NALM6 (cell line): ENCODE measurements around a stretch of chr15.

DNA sequence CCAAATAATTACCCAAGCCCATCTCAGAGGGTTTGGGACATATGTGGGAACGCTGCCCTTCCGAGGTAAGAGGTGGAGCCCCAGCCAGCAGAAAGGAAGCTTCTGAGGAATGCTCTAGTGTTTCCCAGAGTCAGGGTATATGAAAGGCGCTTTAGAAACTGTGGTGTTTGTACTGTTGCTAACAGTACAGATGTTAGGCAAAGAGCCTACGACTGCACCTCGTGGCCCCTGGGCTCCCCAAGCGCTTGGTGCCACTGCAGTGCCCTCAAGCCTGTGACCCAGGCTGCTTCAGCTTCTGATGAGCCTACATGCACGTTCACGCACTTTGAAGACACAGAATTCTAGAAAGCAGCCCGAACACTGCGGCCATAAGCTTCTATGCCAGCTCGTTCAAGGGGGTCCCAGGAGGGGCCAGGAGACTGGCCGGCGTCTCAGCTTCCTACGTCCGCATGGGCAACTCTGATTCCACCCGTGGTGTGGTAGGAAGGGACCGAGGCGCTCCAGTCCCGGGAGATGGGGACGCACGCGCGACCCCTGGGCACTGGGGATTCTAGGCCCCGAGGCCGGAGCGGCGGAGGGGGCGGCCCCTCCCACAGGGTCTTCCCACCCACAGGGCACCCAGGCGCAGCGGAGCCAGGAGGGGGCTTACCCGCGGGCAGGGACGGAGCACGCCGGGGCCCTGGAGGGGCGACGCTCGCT, 722 bp downstream of the MYO5C start:
- PRO-cap, result unidirectional peak, plus-strand start at position 336 of the sequence; bidirectional peak, plus-strand start at position 627 of the sequence, minus-strand start at position 543 of the sequence

GRCh38 chr15:52310715-52311342, 15.2 kb upstream of the MYO5C start:
- PRO-cap, result no peak

DNA sequence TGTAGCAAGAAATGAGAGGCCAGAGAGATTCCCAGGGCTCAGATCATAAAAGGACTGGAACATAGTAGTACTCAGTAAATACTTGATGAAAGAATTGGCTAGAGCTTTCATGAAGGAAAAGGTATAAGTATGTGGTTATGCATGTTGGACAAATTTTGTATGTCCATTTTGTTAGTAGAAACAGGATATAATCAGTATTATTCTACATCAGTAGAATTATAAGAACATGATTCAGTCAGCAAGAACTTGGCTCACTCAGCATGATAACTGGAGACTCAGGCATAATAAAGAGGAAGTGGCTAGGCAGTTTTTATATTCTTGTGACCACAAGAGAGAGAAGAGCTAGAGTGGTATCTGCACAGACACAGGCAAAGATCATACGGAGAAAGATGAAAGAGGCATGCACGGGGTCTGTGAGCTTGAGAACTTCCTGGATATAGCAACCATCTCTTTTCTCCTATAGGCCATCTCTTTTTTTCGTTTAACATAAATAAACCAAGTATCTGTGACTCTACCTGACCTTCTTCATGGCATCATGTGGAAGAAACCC, 46.8 kb downstream of the MYO5A start:
- PRO-cap, result no peak

DNA sequence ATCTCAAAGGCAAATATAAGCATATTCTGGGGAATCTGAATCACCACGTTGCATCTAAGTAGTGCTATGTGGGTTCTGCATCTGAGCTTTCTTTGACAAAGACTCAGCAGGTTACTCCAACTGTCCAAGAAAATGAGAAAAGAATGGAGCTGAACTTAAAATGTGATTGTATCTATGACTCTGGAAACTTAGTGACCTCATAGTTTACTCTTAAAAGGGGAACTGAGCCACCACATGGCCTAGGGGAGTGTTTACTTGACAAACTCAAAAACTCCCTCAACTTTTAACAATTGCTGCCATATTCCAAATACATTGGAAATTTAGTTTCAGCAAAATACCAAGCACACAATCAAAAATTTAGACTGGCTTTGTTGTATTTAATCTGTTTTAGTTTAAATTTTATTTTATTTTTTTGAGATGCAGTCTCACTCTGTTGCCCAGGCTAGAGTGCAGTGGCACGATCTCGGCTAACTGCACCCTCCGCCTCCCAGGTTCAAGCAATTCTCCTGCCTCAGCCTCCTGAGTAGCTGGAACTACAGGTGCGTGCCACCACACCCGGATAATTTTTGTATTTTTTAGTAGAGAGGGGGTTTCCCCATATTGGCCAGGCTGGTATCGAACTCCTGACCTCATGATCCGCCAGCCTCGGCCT, 3.2 kb downstream of the ARPP19 start:
- PRO-cap, result no peak

- PRO-cap, result no peak
Measured at GRCh38 chr15:52602217-52602858, 33.5 kb upstream of the ARPP19 start.

- PRO-cap, result unidirectional peak, plus-strand start at chr15:52678001
Measured at GRCh38 chr15:52677964-52678107, 1.4 kb downstream of the ATOSA start.

DNA sequence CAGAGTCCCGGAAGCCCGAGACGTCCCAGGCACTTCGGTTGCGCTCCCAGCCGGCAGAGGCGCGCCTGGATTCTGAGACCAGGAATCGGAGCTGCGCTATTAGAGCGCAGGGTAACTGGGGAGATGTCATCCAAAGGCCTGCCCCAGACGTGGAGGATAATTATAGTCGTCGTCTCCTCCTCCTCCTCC, 289 bp upstream of the ATOSA start:
- PRO-cap, result no peak

- PRO-cap, result no peak
Measured at GRCh38 chr15:52679772-52679995, 496 bp upstream of the ATOSA start.

- PRO-cap, result no peak
Measured at GRCh38 chr15:52788600-52789775, 1.1 kb downstream of the ONECUT1 start.

- PRO-cap, result no peak
Measured at GRCh38 chr15:52799842-52800350, 9.8 kb upstream of the ONECUT1 start.

DNA sequence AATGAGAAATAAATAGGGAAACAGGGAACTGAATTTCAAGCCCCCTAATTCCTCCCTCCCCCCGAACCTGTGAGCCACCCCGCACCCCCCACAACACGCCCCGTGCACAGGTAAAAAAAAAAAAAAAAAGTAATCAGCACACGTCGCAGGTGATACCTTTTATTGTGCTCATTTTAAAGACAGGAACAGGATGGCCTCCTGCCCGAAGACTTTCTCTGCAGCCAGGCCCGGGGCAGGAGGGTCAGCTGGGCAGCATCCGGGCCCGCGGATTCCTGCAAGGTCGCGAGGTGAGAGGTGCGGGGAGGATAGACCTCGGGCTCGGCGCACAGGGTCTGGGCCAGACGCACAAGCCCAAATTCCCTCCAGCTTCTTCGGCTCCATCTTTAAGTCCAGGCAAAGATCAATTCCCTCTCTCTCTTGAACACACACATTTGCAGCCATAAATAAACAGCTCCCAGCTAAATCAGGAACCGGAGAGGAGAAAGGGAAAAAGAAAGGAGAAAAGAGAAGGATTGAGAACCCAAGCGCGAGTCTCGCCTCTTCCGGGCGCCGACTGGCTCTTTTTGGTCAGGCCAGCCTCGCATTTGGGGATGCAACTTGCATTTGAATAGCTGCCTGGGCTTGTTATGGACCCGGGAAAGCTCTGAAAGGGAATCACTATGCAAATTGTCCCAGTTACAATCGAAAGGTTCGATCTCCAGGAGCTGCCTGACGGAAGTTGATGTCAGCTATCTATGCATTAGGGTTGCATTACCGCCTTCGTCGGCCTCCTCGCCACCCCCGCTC, 14.4 kb upstream of the ONECUT1 start:
- PRO-cap, result no peak

DNA sequence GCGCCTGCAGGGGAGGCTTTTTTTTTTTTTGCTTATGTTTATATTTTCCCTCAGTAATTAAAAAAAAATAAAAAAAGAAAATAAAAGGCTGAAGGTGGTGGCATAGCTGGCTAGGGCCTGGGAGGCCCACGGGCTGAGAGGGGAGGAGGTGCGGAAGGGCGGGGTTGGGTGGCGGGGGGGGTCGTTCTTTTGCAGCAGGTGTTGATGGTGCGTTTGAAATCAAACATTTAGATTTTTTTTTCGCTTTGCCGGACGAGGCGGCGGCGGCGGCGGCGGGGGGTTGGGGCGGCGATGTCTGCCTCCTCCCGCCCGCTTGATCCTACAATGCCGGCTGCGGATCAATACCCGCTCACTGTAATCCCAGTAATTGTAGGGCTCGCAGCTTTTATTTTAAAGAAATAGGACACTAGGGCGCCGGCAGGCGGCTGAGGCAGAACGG, 15.0 kb upstream of the ONECUT1 start:
- PRO-cap, result no peak

DNA sequence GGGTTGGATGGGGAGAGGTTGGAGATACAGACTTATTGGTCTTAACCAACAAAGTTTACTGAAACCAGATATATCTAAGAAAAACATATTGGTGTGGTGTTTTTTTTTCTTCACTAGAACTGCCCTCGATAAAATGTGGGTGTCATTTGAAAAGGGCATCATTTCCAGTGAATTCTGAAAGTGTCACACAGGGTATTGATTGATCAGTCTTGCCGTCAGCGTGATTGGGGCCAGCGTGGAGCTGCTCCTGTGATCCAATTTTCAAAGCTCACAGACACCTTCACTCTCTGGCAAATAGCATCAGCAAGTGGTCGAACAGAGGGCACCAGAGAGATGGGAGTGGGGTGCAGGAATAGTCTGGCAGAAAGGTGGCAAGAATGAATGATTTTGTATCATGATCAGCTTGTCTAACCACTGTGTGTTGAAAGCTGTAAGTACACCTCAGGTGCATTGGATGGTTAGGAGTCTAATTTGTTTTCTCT, 242.7 kb upstream of the ONECUT1 start:
- PRO-cap, result no peak

DNA sequence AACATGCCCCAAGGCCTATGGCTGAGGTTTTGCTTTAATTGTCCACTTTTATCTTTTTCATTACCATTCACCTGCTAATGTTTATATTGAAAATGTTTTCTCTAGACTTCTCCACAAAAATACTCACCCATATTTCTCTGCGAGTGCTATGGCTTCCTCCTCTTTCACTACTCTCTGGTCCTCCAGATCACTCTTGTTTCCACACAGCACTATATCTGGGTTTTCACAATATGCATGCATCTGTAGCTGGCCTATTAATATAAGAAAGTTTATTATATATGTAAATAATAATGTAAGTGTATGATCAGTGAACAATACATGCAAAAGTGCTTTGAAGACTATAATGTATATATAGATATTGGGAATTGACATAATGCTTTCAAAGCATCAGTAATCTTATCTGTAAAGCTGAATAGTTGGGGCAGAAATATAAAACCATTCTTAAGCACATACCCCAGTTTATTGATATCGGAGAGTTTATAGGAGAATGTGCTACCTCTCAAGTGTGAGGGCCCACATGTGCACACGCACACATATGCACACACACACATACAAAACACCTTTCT, 27.1 kb upstream of the RSL24D1 start:
- PRO-cap, result no peak

DNA sequence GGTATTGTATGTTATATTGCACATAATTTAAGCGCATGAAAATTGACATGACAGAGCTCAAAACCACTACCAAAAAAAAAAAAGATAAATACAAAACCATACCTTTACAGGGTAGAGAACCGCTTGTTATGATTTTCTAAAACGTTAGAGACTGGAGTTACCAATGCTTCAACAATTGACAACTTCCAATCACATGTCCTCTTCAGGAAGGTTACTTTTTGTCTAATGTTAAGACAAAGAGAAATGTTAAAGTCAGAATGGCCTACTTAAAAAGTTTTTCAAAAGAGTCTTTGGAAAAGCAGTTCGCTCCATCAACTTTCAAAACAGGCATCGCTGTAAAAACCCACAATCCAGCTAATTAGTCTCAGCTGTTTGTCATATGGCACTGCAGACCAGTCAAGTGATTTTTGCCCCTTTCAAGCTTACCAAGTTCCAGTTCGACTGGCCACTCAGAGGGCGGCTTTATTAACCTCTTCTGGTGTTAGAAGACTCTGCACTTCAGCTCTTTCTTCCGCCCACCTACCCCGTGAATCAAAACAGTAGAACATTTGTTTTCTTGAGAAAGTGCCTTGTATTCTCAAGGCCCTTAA, 19.5 kb downstream of the RAB27A start:
- PRO-cap, result no peak

DNA sequence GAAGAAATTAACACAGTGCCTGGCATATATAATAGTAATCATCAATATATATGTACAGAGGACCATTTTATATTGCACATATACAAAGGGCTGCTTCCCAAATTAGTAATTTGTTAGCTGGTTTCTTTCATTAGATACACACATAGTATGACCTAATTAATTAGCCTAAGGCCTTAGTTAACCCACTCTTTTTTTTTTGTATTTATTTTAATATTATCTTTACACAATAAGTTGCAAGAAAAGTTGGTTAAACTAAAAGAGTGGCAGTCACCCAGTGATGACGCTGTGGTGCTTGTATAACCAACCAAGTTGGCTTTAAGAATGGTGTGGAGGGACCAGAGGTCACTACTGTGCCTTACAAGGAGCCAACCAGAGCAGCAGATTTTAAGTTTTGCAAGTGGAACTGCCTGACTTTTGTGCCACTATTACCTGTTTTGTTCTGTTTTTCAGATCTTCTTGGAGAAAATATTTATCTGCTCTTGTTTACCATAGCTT, 850 bp downstream of the PIGB start:
- PRO-cap, result no peak

DNA sequence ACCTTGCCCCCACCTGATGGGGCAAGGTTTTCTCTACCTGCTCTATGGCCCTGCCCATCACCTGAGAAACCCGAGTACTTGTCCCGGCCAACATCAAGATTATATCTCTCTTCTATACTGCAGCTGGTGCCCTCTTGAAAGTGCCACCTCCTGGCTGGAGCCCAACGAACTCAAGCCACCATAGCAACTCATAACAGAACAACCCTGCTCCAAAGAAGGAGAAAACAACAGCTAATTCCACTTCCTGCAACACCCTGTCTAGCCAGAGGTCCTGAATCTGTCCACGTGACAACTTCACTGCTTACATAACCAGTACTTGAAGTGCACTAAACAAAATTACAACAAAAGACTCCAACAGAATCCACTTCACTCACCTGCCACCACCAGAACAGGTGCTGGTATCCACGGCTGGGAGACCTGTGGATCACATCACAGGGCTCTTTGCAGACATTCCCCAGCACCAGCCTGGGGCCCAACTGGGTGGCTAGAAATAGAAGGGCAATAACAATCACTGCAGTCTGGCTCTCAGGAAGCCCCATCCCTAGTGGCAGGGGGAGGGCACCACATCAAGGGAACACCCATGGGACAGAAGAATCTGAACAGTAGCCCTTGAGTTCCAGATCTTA, 49.3 kb downstream of the PIERCE2 start:
- PRO-cap, result no peak

DNA sequence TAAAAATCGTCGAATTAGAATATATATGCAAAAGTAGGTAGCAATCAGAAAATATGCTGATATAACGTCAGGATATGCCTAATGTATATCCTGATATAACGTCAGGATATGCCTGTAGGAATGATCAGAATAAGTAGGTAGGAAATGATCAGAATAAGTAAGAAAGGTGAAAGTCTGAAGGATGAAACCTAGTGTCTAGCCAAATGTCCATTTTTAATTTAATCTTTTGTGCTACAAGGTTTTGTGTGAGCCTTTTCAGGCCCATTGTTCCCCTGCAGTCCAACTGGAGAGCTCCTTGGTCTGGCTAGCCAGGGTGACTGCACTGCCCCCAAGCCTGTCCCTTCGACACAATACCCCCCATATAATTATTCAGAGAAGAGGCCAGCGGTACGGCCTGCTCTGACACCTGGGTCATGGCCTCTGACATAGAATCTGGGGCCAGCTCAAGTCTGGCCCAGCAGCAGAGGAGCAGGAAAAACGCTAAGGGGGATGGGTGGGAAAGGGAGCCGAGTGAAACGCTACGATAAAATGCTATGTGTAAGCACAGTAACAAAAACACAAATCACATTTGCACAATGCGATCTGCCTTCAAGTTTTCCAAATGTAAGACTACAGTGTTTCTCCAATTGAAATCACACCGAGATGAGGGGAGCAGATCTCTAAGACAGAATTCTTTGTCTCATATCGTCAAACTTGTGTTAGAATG, 64.2 kb upstream of the PYGO1 start:
- PRO-cap, result no peak

DNA sequence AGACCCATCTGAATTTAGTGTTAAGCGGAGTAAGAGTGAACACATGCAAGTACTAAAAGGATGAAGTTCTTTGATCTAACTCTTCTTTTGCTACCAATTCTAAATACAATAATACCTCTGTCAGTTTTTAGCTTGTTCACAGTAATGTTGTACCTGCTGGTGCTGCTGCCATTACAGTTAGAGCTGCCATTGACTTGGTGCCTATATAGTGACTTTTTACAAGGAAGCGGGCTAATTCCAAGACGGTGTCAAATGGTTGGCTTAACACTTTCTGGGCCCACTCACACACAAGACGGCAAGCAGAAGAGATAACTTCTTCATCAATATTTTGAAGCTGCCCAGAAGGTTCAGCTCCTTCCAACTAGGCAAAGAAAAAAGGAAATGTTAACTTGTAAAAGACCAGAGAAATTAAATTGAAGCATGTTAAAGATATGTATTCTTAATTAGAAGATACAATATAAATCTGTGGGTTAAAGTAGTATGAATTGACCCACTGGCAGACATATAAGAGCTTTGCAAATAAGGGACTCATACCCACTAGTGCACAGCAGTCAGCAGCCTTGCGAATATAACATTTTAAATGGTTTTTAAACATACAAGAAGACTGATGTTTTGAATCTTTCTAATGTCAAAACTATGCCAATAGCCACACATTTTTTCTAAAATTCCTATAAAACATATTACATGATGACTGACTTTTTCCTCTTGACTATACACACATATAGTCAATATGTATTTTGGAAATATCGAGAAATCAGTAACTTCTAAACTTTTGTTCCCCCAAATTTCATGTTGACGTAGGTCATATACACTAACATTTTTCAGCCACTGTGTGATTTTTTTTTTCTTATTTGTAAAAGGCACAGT, 108.0 kb upstream of the NEDD4 start:
- PRO-cap, result no peak

GRCh38 chr15:56732532-56733093, 696 bp downstream of the ZNF280D start:
- PRO-cap, result unidirectional peak, plus-strand start at chr15:56732820; bidirectional peak, plus-strand start at chr15:56733032, minus-strand start at chr15:56733007